Glomerular endothelial cell (primary cell): ENCODE data around the gene NEK7.

GRCh38 chr1:187408514-187408845 lies 579.7 kb downstream of the PLA2G4A start:
- RAMPAGE, long total RNA, result no peak

GRCh38 chr1:187409273-187409770 lies 580.6 kb downstream of the PLA2G4A start:
- RAMPAGE, long total RNA, result no peak

GRCh38 chr1:188167284-188167594 lies 1338.5 kb downstream of the PLA2G4A start:
- RAMPAGE, long total RNA, result no peak

DNA sequence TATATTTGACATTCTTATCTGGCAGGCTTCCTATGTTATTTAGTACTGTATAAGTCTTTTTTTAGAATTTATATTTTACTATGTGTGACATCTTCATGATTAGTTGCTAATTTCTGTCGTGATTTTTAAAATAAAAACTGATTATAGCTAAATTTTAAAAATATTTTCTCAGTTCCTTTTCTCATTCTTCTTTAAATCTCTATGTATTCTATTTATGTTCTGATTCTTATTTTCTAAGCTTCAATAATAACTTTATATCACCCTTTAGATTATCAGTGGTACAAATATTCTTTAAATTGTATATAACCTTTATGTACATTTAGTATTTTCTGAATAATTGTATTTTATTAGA lies 844.6 kb downstream of the BRINP3 start:
- RAMPAGE, long total RNA, result no peak

DNA sequence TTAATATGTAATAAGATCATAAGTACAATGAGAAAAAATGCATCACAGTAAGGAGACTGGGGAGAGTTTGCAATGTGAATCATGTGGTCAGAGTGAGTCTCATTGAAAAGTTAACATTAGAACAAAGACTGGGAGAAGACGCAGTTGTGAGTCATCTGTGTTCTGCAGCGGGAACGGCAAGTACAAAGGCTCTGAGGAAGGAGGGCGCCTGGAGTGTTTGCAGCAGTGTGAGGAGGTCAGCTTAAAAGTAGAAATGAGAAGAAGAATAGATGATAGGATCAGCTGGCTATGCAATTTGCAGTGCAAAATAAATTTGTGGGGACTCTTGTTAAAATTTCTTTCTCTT lies 44.5 kb upstream of the RGS1 start:
- RAMPAGE, long total RNA, result no peak

DNA sequence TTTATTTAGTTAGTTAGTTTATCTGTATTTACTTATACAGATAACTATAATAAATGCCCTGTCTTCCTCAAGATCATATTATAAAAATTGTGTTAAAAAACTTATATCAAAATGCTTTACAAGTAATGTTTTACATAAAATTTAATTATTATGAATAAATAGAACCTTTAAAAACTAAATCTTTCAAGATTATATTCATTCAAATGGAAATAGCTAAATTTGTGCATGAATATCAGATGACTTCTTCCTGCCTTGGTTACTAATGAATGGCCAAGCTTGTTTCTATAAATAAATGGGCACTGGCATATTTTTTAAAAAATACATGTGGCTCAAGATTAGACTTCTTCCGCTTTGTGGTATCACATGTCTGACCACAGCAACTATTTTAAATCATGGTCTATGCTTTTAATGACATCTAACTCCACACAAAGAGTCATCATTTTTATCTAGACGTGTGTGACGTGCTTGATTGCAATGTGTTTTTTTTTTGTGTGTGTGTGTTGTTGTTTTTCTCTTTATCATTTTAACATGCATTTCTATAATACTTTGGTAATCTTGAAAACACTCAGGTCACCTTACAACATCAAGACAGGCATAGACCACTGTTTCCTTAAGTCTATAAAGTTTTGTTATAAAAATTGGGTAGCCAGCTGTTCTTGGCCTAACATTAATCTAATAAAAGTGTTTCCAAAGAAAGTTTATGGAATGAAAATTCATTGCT lies 29.4 kb downstream of the RGS1 start:
- RAMPAGE, long total RNA, result no peak

- RAMPAGE, long total RNA, result no peak
These were observed 116.0 kb downstream of the UCHL5 start for GRCh38 chr1:192943178-192943512.

GRCh38 chr1:193042701-193043361 lies 16.3 kb downstream of the UCHL5 start:
- RAMPAGE, long total RNA, result no peak

DNA sequence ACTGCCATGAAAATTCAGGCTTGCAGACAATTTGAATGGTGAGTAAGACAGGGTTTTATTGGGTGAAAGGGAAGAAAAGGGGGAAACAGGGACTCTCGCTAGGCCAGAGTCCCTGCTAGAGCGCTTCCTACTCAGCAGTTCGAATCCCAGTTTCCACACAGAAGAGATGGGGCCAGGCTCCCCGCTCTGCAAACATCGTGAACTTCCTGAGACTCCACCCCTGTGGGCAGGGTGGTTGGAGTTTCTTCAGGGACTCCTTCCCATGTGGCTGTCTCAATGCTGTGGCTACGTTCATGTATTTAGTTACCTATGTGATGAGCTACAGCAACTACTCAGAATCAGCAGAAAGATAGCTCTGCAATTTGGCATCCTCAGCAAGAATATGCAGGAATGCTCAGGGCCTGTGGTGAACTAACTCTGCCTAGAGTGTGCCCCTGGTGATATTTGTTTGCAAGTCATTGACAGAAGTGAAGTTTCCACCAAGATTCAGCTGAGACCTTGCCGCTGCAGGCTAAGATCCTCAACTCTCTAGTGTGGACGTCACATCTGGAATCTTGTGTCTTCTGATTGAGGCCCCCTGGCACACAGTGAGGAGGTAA lies 8.0 kb upstream of the GLRX2 start:
- RAMPAGE, long total RNA, result no peak

GRCh38 chr1:193114043-193114434 lies 7.8 kb upstream of the CDC73 start:
- RAMPAGE, long total RNA, result no peak

GRCh38 chr1:193408646-193409498 lies 222.5 kb upstream of the B3GALT2 start:
- RAMPAGE, long total RNA, result no peak

GRCh38 chr1:193472856-193473422 lies 286.5 kb upstream of the B3GALT2 start:
- RAMPAGE, long total RNA, result no peak

DNA sequence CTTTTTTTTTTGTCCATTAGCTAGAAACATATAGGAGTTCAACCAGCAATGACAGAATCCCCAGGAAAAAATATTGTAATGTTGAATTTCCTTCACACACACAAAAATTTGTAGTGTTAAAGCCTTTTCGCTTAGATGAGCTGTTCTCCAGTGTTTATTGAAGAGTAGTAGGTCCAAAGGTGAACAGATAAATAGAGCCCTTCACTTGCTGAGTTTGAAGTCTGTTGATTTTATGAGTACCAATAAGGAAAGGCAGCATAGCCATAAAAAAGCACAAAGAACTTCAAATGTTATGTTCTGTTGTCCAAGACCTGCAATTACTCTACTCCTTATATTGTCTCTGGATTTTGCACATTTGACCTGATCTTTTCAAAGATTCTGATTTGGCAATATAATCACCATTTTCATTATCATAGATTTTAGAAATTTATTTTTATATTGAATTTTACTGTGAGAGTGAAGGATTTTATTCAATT lies 362.7 kb upstream of the B3GALT2 start:
- RAMPAGE, long total RNA, result no peak

- RAMPAGE, long total RNA, result no peak
These were observed 383.3 kb upstream of the B3GALT2 start for GRCh38 chr1:193569595-193570222.

- RAMPAGE, long total RNA, result no peak
These were observed 207.4 kb downstream of the KCNT2 start for GRCh38 chr1:196400733-196401416.

GRCh38 chr1:196678427-196679141 lies 26.7 kb downstream of the CFH start:
- RAMPAGE, long total RNA, result no peak

DNA sequence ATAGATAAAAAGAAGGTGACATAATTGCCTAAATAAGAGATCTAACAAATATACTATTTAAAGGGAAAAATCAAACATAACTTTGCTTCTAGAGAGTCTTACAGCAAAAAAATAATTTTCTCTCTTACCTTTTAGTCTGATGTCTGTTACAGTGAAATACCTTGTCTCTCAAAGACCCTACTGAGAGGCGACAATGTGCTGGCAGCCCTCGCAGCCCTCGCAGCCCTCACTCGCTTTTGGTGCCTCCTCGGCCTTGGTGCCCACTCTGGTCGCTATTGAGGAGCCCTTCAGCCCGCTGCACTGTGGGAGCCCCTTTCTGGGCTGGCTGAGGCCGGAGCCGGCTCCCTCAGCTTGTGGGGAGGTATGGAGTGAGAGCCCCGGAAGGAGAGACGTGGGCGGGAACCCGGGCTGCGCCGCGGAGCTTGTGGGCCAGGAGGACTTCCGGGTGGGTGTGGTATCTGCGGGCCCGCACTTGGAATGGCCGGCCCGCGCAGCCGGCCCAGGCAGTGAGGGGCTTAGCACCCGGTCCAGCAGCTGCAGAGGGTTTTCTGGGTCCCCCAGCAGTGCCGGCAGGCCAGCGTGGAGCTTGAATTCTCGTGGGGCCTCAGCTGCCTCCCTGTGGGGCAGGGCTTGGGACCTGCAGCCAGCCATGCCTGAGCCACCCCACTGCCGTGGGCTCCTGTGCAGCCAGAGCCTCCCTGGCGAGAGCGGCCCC lies 10.1 kb upstream of the CFHR2 start:
- RAMPAGE, long total RNA, result no peak

GRCh38 chr1:196991817-196992301 lies 14.5 kb downstream of the CFHR5 start:
- RAMPAGE, long total RNA, result no peak

GRCh38 chr1:197733369-197734090 lies 41.8 kb downstream of the DENND1B start:
- RAMPAGE, long total RNA, result no peak

GRCh38 chr1:198156439-198157510 lies at the start of gene NEK7:
TSS of gene NEK7 (plus strand) at chr1:198156998.
- RAMPAGE, long total RNA, result no peak